Colon Carcinoma Metastatic in the Lung (tissue), 2 donors: ENCODE measurements around the genes NARS1, ATP8B1 and ZNF532.

DNA sequence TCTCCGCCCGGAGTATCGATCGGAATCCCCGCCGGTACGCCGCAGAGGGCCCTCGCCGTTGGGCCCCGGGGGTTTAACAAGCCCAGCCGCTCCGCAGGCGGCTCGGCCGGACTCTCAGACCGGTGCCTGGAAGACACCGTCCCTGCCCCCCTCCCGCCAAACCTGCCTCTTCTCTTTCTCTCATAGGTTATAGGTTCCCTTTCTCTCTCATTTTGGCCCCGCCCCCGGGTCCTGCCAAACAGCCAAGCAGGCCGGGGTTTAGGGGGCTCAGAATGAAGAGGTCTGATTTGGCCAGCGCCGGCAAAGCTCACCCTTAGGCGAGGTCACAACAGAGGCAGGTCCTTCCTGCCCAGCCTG lies 4.5 kb downstream of the ONECUT2 start:
- PRO-cap, 2 experiments = no peak in any of the 2 experiments

- PRO-cap, 2 experiments = peak in 2 of 2 experiments; most common plus-strand start chr18:57621964 (in 1); most common minus-strand start chr18:57621776 (in 1)
Observed at GRCh38 chr18:57621097-57622063, at the start of gene NARS1. Gene NARS1 (minus strand): TSS chr18:57621836.

DNA sequence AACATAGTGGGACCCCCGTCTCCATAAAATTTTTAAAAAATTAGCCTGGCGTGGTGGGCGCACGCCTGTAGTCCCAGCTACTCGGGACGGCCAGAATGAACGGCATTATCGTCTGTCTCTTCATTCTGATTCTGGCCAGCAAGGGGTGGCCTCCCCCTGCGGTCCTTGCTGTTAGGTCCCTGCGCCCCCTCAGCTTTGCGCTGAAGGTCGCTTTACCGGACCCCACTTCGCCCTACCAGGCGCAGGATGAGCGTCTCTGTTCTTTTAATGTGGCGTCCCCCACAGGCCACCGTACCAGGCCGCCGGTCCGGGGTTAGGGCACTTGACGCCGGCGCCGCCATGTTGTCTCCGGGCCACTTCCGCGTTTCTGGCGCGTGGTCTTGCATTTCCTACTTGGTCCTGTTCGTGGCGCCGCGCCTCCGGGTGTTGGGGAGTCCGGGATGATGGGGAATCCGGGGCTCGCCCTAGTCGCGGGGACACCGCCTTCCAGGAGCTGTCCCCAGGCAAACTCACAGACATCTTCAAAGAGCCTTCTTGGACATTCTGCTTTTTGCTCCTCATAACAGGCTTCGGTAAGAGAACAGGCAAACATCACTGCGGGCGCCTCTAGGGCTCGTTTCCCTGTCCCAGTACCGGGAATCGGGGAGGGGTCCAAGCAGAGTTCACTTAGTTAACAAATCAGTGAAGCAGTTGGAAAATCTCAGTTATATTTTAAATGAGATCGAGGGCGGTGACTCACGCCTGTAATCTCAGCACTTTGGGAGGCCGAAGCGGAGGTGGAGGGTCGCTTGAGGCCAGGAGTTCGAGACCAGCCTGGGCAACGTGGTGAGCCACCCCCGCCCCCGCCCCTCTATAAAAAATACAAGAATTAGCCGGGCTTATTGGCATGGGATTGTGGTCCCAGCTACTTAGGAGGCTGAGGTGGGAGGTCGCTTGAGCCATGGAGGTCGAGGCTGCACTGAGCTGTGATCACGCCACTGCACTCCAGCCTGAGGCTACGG lies 8.6 kb upstream of the NARS1 start:
- PRO-cap, 2 experiments = peak in 1 of 2 experiments; most common plus-strand start position 402 of the sequence (in 1); most common minus-strand start position 266 of the sequence (in 1)

DNA sequence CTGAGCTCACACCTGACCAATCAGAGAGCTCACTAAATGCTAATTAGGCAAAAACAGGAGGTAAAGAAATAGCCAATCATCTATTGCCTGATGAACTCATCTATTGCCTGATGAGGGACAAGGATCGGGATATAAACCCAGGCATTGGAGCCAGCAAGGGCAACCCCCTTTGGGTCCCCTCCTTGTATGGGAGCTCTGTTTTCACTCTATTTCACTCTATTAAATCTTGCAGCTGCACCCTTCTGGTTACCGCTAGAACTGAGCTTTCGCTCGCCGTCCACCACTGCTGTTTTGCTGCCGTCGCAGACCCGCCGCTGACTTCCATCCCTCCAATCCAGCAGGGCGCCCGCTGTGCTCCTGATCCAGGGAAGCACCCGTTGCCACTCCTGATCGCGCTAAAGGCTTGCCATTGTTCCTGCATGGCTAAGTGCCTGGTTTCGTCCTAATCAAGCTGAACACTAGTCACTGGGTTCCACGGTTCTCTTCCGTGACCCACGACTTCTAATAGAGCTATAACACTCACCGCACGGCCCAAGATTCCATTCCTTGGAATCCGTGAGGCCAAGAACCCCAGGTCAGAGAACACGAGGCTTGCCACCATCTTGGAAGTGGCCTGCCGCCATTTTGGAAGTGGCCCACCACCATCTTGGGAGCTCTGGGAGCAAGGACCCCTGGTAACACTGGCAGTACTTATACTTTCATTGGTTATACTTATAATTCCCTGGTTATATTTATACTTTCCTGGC lies 68.0 kb downstream of the ATP8B1 start:
- PRO-cap, 2 experiments = no peak in any of the 2 experiments

- PRO-cap, 2 experiments = no peak in any of the 2 experiments
Observed at GRCh38 chr18:57775910-57776321, 27.2 kb downstream of the ATP8B1 start.

DNA sequence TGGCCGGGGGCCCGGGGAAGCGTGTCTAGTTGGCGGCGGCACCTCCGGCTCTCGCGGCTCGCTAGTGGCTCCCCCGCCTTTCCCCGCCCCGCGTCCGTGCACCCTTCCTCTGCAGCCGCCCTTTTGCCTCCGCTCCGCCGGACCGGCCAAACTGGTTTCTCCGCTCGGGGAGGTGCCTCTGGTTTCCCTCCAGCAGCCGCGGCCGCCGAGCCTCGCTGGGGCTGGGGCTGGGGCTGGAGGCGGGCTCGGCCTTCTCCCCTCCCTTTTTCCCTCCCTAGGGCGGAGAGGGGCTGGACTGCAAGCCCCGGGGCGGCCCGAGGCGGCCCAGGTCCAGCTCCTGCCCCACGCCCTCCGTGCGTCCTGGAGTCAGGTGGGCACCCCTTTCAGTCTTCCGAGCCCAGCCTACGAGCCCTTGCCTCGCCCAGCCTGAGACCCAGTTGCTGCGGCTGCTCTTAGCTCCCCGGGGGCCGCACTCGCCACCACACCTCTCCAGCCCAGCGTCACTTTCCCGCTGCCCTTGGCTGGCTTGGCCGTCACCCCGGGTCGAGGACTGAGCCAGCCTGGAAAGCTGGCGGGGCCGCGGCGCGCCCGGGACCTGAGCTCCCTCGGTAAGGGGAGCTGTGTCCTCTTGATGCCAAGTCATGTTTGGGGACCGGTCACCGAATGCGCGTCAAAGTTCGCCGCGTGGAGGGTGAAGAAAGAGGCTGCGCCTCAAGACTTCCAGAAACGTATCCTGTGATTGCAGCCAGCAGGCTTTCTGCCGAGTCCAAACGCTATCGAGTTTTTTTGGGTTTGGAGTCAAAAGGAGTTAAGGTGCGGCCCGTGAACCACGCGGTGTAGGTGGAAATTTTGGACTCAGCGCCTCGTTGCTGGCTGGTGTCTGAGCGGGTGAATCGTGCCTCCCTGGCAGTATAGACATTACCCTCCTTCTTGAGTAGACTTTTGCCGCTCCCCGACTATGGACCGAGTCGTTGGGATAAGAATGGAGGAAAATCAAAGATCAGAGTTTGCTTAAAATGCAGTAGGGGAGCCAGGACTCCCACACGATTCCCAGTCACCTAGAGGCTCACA lies at the start of gene ATP8B1:
Gene ATP8B1 (minus strand): TSS at position 180 of the 1,071 bp plus-strand sequence.
- PRO-cap, 2 experiments = peak in 2 of 2 experiments; most common plus-strand start position 317 of the sequence (in 2); most common minus-strand start position 98 of the sequence (in 1)

GRCh38 chr18:58080370-58080875 lies 36.4 kb downstream of the NEDD4L start:
- PRO-cap, 2 experiments = no peak in any of the 2 experiments

DNA sequence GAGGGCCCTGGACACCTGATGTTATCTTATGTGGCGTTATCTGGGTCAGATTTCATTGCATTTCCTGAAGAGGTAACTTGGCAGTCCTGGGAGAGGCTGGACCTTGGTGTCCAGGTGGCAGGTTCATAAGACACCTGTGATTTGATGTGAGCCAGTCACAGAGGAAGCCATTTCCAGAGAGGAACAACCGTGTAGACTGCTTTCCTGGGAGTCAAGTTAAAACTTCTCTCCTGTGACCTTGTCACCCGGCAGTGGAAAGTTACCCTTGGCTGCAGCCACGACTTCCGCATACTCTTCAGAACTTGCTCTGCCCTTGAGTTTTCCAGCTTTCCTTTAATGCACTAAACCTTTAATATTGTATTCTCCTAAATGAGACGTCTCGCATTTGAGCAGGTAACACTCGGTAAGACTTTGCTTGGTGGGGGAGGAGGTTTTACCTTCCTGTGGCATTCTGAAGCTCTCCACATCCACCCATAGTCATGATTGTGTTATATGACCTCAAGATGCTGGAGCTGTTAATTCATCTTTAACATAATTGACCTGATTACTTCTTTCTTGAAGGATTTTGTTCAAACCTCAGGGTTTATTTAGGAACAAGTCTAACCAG lies 105.2 kb downstream of the NEDD4L start:
- PRO-cap, 2 experiments = no peak in any of the 2 experiments

- PRO-cap, 2 experiments = no peak in any of the 2 experiments
Observed at GRCh38 chr18:58208266-58208706, 164.3 kb downstream of the NEDD4L start.

GRCh38 chr18:58230603-58231371 lies 186.8 kb downstream of the NEDD4L start:
- PRO-cap, 2 experiments = no peak in any of the 2 experiments

DNA sequence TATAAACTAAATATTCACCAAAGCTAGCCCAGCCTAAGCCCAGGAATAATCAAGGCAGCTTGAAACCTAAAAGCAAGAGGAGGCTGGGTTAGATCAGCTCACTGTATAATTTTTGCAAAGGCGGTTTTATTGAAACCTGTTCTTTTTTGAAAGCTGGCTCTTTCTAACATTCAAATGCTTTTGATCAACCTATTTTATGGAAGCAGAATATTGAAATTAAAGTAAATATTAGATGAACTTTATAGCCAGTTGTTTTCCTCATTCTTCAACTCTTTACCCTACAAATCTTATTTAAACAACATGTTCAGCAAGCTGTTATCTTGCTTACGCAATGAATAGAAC lies 241.5 kb downstream of the NEDD4L start:
- PRO-cap, 2 experiments = no peak in any of the 2 experiments

DNA sequence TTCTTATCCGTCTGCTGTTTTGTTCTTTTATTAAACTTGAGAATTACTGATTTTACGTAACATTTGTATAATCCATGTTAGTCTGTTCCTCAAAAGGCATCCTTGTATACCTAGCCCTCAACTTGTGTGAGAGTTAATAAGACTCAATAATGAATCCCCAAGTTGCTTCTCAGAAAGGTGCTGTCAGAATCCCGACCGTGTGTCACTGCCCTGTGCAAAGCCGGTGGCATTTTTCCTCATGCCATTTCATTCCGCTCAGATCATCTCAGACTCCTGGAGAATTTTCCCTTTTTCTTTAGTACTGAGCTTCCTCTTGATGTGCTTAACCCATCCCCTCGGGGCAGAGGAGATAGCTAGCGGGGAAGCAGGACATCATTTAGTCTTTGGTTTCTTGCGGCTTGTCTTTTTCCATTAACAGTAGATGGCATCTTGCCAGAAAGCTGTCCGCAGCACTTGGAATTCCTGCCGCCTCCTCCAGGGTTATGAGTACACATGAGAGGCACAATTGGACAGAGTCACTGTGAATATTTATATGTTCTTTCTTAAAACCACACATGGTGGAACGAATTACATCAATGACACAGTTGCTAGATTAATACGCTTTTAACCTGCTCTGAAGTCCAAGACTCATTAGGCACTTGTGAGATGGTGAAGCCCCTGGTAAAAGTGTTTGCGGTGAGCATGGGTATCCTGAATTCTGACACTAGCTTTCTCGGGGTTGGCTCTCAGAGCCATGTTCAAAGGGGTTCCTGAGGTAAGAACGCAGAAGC lies 226.7 kb downstream of the ALPK2 start:
- PRO-cap, 2 experiments = no peak in any of the 2 experiments

DNA sequence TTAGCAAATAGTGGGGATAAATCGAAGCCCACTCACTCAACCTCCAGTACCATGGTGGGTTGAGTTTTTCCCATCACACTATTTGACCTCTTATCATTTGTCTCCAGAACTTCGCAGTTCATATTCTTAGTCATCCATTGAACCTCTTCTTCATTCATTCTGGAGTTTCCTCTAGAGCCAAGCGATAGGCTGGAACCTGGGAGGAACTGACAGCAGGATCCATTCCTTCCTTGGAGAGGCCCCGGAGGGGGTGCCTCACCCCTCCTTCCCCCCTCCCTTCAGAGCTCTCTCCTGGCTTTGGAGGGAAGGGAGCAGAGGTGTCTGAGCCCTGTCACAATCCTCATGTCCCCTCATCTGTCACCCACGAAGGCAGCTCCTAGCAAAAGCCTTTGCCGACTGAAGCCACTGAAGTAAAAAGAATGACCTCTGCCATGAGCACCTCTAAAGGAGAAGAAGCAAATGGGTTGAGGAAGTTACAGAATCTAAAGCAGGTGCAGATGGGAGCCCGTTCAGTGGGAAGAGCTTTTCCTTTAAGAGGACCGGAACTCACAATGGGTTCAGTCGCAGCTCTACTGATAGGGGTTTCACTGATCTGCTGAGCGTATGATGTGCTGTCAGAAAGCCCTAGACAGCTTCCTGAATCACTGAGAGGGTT lies 214.0 kb downstream of the ALPK2 start:
- PRO-cap, 2 experiments = no peak in any of the 2 experiments

DNA sequence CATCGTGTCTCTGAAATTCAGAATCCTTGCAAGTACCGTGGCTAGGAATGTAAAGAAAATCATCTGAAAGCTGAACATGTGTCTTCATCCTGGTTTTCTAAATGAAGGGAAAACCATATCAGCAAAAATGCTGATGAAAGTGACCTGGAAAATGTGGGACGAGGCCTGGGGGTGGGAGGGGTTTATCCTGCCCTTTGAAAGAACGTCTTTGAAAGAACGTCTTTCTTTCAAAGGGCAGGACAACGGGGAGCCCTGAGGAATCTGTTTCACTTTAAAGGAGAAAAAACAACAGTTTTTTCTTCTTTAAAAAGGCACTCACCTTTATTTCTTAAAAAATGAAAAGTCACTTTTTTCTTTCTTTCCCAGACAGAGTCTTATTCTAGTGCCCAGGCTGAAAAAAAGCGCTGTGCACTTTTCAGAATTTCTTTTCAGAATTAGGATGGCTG lies 185.2 kb downstream of the ALPK2 start:
- PRO-cap, 2 experiments = no peak in any of the 2 experiments

- PRO-cap, 2 experiments = no peak in any of the 2 experiments
Observed at GRCh38 chr18:58623954-58624640, 4.8 kb downstream of the ALPK2 start.

- PRO-cap, 2 experiments = no peak in any of the 2 experiments
Observed at GRCh38 chr18:58691235-58691638, 20.0 kb downstream of the MALT1 start.

- PRO-cap, 2 experiments = no peak in any of the 2 experiments
Observed at GRCh38 chr18:58756178-58756547, 84.9 kb downstream of the MALT1 start.

DNA sequence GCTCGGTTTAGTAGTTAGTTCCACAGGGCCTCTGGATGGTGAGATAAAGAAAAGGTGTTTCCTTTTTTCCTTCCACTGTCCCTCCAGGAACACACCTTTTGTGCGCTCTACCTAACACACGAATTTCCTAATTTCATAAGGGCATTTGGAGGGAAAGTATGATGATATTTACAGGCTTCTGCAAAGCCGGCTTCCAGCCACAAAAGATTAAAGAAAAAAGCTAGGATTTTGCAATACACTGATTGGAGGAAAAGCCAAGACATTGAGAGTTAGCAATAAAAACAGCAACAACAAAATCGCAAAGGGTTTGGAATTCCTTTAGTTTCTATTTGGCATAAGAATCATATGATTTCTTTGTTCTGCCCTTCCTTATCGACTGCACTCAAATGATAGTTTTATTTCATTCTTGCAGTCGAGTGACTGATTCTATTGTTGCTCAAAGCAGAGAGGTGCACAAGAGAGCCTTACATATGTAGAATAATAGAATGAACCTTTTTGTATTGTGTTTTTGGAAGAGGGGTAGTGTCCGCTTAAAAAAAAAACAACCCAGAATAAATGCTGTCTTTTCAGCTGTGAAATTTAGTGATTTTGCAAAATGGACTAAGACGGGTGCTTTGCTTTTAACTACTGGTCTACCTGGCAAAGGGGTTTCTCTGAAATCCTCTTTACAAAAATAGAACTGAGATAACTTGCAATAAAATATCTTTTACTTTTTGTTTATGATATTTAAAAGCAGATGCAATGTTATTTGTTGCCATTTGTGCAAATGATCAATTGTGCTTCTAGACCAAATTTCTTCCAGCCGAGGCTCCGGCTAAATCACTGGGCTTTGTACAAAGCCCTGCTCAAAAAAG lies 3.8 kb upstream of the ZNF532 start:
- PRO-cap, 2 experiments = no peak in any of the 2 experiments

DNA sequence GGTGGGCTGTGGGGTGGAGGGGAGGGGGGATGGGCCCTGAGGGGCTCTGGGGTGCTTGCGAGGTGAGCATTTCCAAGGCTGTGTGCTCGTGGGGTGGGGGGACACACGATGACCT lies 250 bp upstream of the ZNF532 start:
- PRO-cap, 2 experiments = no peak in any of the 2 experiments

DNA sequence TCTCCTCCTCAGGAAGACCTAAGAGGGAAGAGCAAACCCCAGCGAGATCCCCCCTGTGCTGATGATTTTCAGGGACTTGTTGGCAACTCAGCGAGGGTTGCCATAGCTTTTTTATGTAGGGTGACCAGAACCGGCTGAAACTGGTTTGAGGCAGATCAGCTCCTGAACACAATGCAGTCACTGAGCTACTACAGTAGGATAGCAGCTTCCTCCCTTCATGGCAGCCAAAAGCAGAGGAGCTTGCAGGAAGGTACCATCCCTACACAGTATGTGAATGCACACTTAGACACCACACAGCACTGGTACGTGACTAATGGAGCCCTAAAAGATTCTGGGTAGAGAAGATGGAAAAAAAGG lies at the start of gene ZNF532:
Gene ZNF532 (plus strand): TSS at position 193 of the 357 bp plus-strand sequence.
- PRO-cap, 2 experiments = no peak in any of the 2 experiments